A549 (cell line): ENCODE measurements around a stretch of chr6.

DNA sequence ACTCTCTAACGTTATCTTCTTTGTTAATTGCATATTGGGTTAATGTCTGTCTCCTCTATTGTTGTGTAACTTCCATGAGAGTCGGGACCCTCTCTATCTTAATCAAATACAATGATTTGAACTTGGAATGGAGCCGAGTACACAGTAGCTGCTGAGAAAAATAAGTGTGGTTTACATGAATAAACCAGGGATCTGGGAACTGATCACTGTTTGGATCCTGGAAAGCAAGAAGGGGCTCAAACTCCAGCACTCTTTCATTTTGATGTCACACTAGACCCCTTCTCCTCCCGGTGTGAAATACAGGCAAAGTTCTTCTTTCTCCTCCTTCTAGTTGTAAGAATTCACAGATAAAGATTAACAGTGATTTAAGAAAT is 31.8 kb downstream of the HLA-DRA start:
- PRO-cap = no peak
CAGE:
- cytosol, long polyA plus RNA = no peak
- long polyA plus RNA = no peak
- nucleus, long polyA plus RNA = no peak

DNA sequence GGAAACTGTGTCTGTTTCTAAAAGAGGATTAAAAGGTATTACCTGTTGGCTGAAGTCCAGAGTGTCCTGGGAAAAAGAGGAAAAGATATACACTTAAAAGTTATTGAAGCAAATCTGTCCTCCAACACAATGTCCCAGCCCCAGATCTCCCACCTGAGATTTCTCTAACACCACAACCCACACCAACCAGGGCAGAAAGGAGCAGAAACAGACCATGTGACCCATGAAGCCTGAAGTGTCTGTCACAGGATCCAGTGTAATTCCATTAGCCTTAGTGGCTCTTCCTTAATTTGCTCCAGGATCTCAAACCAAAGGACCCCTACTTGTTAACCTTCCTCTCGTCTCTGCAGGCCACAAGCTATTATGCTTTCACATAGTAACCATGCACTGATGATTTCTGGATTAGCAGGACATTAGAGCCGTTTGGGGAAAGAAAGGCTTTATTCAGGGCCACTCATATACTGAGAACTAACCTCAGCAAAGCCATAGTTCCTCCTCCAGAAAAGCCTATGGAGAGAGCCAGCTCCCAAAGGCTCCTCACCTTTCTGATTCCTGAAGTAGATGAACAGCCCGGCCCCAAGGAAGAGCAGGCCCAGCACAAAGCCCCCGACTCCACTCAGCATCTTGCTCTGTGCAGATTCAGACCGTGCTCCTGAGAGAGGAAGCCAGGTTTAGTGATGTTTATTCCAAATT is 9.3 kb downstream of the HLA-DRB1 start:
- PRO-cap = no peak
CAGE:
- cytosol, long polyA plus RNA = no peak
- long polyA plus RNA = no peak
- nucleus, long polyA plus RNA = no peak

- PRO-cap = no peak
CAGE:
- cytosol, long polyA plus RNA = no peak
- long polyA plus RNA = no peak
- nucleus, long polyA plus RNA = no peak
Measured at GRCh38 chr6:32622314-32623484, 14.5 kb upstream of the HLA-DQA1 start.

- PRO-cap = no peak
CAGE:
- cytosol, long polyA plus RNA = no peak
- long polyA plus RNA = no peak
- nucleus, long polyA plus RNA = no peak
Measured at GRCh38 chr6:32665719-32666115, 740 bp downstream of the HLA-DQB1 start.

DNA sequence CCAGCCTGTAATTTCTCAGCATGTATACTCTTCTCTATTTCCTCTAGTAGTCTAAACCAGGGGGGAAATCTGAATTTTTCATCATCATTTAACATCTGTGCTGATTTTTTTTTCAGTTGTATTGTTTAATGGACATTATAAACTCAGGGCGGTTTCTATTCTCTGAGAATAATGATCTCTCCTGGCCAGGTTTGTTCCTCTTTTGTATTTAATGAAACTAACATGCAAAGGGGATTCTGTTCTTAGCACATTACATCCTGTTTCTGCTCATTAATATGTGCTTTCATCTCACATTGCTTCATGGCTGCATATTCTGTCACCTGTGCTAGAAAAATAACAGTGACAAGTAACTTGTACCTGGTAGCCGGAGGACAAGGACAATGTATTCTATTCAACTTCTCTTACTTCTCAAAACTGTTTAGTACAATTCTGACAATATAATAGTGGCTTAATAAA is 819 bp downstream of the HLA-DOB start:
- PRO-cap = no peak
CAGE:
- cytosol, long polyA plus RNA = no peak
- long polyA plus RNA = no peak
- nucleus, long polyA plus RNA = no peak

- PRO-cap = no peak
CAGE:
- cytosol, long polyA plus RNA = no peak
- long polyA plus RNA = no peak
- nucleus, long polyA plus RNA = no peak
Measured at GRCh38 chr6:32839380-32839824, 863 bp upstream of the TAP2 start.

DNA sequence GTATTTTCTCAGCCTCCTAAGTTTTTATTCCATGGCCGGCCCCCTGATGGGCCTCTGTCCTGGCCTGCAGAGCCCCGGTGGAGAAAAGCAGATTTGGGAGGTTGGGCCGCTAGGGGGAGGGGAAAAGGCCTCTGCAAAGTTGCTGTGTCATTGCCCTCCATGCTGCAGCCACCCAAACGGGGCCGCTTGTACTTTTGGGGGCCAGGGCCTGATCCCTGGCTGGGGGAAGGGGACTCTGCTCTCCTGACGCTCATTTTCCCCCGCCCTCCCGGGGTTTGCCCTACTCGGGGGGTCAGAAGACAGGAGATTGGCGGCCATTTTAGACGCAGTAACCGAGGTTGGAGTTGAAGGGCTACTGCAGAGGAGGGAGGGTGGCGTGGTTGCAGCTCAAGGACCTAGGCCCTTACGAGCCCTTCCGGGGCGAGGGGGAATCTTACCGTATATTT is 1.7 kb downstream of the BRD2 start:
- PRO-cap = no peak
CAGE:
- cytosol, long polyA plus RNA = no peak
- long polyA plus RNA = no peak
- nucleus, long polyA plus RNA = no peak

DNA sequence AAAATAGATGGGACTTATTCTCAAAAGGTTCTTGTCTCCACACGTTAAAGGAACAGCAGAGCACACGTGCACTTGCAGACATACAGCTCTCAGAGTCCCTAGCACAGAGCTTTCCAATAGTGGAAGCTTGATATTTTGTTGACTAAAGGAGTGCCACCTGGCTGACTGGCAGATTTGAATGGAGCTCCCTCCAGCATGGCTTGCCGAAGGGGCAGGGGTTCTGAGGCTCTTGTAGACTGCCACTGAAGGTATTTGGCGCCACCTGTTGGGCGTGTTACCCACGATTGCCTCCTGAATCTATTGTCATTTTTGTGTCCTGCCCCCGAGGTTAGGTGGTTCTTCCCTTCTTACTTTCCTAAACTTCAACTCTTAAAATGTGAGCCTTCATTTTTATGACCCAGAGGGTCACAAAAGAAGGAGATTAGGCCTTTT is 16.3 kb downstream of the BRD2 start:
- PRO-cap = no peak
CAGE:
- cytosol, long polyA plus RNA = no peak
- long polyA plus RNA = no peak
- nucleus, long polyA plus RNA = no peak

- PRO-cap = no peak
CAGE:
- cytosol, long polyA plus RNA = no peak
- long polyA plus RNA = no peak
- nucleus, long polyA plus RNA = start-site peak on the minus strand at chr6:33172689-33173357, 21 and 25 reads in 2 replicates
Measured at GRCh38 chr6:33172608-33173130, 19.6 kb downstream of the COL11A2 start.

DNA sequence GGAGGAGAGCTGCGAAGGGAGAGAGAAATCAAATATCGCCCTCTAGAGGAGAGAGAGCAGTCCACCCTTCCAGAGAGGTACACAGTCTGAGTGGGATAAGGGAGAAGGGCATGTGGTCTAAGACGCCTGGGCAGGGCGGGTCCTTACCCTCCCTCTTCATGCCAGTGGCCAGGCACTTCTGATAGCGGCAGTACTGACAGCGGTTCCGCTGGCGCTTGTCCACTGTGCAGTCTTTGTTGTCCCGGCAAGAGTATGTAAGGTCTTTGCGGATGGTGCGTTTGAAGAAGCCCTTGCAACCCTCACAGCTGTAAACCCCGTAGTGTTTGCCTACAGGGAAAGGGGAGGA is 2.9 kb downstream of the RXRB start:
- PRO-cap = no peak
CAGE:
- cytosol, long polyA plus RNA = no peak
- long polyA plus RNA = no peak
- nucleus, long polyA plus RNA = no peak

- PRO-cap = bidirectional peak, plus-strand start at chr6:33200421, minus-strand start at chr6:33200388
CAGE:
- cytosol, long polyA plus RNA = no peak
- long polyA plus RNA = no peak
- nucleus, long polyA plus RNA = no peak
Measured at GRCh38 chr6:33199795-33200579, 478 bp downstream of the RXRB start.

DNA sequence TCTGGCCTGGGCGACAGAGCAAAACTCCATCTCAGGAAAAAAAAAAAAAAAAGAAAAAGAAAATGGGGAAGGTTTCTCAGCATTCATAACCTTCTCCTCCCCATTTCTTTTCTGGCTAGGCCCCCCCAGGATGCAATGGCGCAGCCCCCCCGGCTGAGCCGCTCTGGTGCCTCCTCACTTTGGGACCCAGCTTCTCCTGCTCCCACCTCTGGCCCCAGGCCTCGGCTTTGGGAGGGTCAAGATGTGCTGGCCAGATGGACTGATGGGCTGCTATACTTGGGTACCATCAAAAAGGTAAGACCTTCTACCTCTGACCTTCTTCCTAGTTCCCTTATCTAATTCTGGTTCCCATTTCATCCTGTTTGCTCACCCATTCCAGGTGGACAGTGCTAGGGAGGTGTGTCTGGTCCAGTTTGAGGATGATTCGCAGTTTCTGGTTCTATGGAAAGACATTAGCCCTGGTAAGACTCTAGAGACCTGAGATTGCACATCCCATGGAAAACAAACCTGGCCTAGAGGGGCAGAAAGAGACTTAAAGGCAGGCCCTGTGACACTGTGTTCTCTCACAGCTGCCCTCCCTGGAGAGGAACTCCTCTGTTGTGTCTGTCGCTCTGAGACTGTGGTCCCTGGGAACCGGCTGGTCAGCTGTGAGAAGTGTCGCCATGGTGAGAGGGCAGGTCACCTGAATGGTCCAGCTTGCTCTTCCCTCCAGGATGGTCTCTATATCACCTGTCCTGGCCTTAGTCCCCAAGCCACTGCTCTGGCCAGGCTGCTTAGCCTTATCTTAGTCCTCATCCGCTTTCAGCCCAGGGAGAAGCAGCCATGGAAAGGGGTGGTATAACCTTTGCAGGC is 1.5 kb downstream of the PHF1 start:
- PRO-cap = no peak
CAGE:
- cytosol, long polyA plus RNA = no peak
- long polyA plus RNA = no peak
- nucleus, long polyA plus RNA = no peak

DNA sequence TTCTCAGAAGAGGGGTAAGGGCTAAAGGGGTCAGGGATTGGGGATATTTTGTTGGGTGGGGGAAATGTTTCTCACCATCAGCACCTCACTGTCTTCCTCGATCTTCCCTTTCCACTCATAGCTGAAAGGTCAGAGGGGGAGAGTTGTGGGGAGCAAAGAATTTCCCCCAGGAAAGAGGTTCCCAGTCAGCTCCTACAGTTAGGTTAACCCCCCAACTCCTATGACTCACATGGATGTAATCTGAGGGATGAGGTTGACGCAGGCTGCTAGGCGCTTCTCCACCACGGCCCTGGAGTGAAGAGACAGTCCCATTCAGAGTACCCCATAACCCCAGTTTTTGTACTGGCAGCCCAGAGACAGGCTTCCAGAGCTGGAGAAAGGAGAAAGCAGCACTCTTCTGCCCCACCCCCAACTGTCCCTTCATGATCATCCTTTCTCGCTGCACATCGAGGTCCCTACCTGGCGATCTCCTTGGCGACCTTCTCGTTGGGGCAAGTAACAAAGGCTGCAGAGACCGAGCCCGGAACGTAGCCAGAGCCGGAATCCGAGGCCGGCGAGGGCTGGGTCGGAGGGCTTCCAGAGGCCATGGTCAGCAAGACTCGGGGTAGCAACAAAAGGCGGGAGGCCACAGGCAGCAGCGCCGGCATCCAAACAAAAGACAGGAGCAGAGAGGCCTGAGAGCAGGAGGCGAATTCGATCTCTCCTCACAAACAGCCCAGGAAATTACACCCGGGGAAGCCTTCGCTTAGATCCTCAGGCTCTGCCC is 702 bp downstream of the CUTA start:
- PRO-cap = no peak
CAGE:
- cytosol, long polyA plus RNA = no peak
- long polyA plus RNA = no peak
- nucleus, long polyA plus RNA = no peak

DNA sequence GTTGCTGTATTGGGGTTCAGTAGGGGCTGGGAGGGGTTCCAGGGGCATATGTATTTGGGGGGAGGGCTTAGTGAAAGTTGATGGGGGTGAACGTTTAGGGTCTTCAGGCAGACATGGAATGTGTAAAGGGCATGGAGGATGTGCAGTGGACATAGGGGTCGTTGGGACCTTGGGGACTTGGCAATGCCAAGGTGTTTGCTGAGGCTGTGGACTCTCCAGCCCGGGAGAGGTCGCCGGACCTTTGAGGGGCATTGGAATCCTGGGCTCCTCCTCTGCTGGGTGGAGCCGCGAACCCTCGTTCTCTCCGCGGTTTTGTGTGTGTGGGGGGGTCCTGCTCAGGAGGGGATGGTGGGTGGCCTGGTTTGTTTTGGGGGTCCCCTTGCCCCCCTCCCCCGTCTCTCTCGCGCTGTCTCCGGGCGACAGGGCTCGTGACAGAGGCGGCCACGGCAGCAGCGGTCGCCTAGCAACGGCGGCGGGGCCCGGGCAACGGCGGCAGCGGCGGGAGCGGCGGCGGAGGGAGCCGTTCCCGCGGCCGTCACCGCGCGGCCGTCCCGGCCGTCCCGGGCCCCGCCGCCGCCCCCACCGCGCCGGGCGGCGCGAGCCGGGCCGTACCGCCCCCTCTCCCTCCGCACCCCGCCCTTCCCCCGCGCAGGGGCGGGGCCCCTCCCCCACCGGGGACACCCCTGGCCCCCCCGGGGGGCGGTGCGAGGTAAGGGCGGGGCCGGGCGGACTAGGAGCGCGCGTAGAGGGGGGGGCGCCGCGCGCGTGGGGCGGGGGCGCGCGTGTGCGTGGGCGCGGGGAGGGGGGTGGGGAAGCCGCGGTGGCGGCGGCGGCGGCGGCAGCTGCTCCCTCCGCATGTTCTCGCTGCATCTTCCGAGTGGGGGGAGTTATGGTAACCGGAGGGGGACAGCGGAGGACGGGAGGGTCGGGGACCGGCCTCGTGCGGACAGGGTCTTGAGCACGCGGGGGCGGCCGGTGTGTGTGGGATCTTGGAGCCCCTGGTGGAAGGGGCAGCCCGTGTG is 7.9 kb downstream of the SYNGAP1 start:
- PRO-cap = no peak
CAGE:
- cytosol, long polyA plus RNA = no peak
- long polyA plus RNA = no peak
- nucleus, long polyA plus RNA = no peak

GRCh38 chr6:33590665-33591396 is 10.8 kb upstream of the BAK1 start:
- PRO-cap = no peak
CAGE:
- cytosol, long polyA plus RNA = no peak
- long polyA plus RNA = no peak
- nucleus, long polyA plus RNA = no peak

DNA sequence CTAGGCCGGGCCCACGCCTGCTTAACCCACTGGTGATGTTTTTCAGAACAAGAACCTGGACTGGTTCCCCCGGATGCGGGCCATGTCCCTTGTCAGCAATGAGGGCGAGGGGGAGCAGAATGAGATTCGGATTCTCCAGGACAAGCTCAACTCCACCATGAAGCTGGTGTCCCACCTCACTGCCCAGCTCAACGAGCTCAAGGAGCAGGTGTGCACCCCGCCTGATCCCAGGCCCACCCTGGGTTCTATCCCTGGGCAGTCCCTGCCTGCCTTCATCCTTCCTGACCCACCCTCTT is 16.7 kb downstream of the UQCC2 start:
- PRO-cap = no peak
CAGE:
- cytosol, long polyA plus RNA = no peak
- long polyA plus RNA = no peak
- nucleus, long polyA plus RNA = no peak

- PRO-cap = unidirectional peak, minus-strand start at chr6:33717334
CAGE:
- cytosol, long polyA plus RNA = no peak
- long polyA plus RNA = no peak
- nucleus, long polyA plus RNA = no peak
Measured at GRCh38 chr6:33716830-33717800, 5.6 kb upstream of the UQCC2 start.

DNA sequence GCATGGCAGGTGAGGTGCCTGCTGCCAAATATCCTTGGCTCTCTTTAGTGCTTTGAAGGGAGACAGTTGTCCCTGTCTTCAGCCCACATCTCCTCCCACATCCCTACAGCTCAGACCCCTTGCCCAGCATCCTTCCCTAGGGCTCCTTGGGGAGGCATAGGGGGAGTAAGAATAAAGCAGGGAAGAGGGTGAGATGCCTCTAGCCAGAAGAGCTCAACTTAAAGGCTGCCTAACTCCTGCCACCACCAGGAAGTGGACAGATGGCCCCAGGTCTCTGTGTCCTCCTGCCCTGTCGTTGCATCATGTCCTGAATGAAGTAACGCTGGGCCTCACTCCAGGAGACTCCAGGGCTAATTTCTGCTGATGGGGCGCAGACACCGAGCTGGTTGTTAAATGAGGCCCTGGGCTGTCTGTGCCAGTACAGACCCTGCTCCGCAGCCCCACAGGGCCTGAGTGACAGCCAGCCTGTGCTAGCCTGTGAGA is 6.6 kb downstream of the IP6K3 start:
- PRO-cap = no peak
CAGE:
- cytosol, long polyA plus RNA = no peak
- long polyA plus RNA = no peak
- nucleus, long polyA plus RNA = no peak

GRCh38 chr6:33741953-33742578 is 4.6 kb downstream of the IP6K3 start:
- PRO-cap = no peak
CAGE:
- cytosol, long polyA plus RNA = no peak
- long polyA plus RNA = no peak
- nucleus, long polyA plus RNA = no peak

GRCh38 chr6:33750174-33750690 is 3.5 kb upstream of the IP6K3 start:
- PRO-cap = no peak
CAGE:
- cytosol, long polyA plus RNA = no peak
- long polyA plus RNA = no peak
- nucleus, long polyA plus RNA = no peak